Mononuclear cell (primary cell): Measurements from ENCODE around the gene GLB1L3.

DNA sequence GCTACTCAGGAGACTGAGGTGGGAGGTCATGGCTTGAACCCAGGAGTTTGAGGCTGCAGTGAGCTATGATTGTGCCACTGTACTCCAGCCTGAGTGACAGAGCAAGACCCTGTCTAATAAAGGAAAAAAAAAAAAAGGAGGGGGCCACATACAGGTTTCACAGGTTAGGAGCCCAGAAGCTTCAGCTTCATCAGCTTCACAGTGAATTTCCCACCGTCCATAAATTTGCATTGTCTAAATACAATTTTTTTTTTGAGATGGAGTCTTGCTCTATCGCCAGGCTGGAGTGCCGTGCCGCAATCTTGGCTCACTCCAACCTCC, 7.0 kb upstream of the GLB1L3 start:
- RRBS, result no CpG with 5 or more reads among the region's 4 CpGs

GRCh38 chr11:134275899-134277068, at the start of gene GLB1L3:
Gene GLB1L3 (plus strand): TSS chr11:134276379.
- RRBS, result 2% methylated on average over 48 of the region's 129 CpGs

- RRBS, result no CpG with 5 or more reads among the region's 2 CpGs
Observed at GRCh38 chr11:134468778-134469005, 56.6 kb upstream of the B3GAT1 start.